Measurements from ENCODE around the genes OR4C3, OR4C12, OR10AG1, OR9G1, SERPING1, CTNND1 and OR9Q1.

DNA sequence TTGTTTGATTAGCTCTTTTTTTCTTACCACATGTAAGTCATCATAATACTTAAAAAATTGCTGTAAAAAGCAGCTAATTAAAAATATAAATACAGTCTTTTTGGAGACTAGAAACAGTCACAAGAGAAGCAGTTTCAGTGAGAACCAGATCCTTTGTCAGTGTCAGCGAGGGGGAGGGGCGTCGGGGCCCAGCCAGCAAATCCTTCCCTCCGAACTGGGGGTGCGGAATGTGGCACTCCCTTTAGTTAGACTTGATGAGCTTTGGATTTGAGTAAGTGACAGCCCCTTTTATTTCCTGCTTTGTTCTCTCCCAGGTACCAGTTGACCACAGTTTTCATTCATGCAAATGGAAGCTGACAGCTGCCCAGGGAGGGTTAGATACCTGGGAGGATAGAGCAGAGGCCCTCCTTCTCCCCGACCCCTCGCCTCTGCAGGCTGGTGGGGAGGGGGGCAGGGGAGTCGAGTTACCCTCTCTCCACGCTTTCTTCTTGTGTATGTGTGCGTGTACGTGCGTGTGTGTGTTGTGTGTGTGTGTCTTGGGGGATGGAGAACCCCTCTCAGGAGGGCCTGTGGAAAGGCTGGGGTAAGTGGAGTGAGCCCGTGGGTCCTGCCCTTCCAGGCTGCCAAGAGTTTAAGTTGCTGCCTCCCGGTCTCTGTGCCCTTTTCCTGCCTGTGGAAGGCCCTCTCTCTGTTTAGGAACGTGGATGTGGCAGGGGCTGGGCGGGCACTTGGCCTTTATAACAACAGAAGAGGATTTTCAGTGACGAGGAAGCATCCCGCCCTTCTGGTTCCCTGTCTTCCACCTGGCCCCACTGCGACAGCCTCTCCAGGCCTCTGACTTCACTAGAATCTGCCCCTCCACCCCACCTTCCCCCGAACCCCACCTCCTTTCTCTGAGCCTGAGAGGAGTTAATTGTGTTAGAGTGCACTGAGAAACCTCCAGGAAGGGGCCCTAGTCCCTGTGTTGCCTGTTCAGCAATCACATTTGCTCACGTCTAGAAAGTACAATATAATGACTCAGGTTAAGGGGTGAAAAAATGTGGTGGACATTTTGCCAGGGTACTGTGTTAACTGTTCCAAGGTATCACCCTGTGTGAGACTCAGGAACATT lies 38.5 kb downstream of the PTPRJ start:
- PRO-cap = bidirectional peak, plus-strand start at position 405 of the sequence, minus-strand start at position 253 of the sequence; bidirectional peak, plus-strand start at position 746 of the sequence, minus-strand start at position 729 of the sequence; bidirectional peak, plus-strand start at position 921 of the sequence, minus-strand start at position 852 of the sequence
- RAMPAGE, long total RNA = no peak

GRCh38 chr11:48020143-48020829 lies 39.9 kb downstream of the PTPRJ start:
- PRO-cap = bidirectional peak, plus-strand start at chr11:48020353, minus-strand start at chr11:48020215; unidirectional peak, plus-strand start at chr11:48020613
- RAMPAGE, long total RNA = no peak

DNA sequence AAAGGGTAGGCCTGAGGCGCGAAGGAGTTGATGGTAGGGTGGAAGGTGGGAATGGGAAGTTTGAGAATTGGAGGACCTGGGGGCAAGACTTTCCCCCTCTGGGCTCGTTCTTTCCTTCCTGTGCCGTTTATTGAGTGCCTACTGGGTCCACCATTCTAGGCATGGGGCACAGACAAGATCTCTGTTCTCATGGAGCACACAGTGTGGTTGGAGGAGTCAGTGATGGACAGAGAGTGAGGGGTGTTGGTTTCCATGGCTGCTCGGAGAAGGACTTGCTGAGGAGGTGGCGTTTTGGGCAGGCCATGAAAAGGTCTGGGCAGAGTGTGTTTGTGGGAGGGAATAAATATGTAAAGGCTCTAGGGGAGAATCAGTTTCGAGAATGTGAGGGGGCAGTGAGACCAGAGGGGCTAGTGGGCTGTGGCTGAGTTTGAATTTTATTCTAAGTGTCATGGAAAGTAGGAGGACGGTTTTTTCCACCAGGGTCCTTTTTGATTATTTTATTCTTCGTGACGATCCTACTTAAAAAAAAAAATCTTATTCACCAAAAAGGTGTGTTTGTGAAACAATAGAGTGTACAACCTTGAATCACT lies 107.8 kb upstream of the OR4B1 start:
- PRO-cap = no peak
- RAMPAGE, long total RNA = no peak

DNA sequence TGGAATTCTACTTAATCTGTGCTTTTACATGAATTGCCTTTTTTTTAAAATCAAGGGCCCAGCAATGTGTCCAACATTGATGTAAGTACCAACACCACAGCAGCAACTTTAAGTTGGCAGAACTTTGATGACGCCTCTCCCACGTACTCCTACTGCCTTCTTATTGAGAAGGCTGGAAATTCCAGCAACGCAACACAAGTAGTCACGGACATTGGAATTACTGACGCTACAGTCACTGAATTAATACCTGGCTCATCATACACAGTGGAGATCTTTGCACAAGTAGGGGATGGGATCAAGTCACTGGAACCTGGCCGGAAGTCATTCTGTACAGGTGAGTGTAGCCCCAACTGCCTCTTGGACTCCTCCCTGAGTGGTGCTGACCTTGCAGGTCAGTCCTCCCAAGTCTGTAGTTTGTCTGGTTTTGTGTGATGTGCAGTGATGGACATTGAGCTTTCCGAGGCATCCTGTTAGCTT lies 79.6 kb upstream of the OR4B1 start:
- PRO-cap = no peak
- RAMPAGE, long total RNA = no peak

DNA sequence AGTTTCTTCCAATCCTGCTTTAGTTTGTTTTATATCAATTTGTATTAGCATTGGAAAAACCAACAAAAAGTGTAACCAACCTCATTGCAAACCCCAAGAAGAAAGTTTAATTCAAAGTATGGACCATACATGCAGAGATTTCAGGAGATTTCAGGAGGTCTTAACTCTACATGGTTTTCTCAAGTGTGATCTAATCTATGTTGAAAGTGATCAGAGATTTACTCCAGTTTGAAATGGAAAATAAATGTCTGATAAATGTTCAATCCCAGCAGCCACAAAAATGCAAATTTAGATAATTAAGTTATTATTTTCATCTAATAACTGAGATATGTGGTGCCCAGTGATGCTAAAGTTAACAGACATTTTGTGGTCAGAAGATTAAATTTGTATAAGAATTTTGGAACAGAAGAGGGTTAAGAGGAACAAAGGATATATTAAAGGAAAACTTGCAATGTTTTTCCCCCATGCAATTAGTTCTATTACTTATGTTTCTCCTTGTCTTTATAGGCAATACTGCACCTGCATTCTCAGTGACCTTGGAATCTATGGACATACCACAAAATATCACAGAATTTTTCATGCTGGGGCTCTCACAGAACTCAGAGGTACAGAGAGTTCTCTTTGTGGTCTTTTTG lies at the start of gene OR4C3:
Gene OR4C3 (plus strand): TSS at position 444 of the 635 bp plus-strand sequence.
- PRO-cap = no peak
- RAMPAGE, long total RNA = no peak

DNA sequence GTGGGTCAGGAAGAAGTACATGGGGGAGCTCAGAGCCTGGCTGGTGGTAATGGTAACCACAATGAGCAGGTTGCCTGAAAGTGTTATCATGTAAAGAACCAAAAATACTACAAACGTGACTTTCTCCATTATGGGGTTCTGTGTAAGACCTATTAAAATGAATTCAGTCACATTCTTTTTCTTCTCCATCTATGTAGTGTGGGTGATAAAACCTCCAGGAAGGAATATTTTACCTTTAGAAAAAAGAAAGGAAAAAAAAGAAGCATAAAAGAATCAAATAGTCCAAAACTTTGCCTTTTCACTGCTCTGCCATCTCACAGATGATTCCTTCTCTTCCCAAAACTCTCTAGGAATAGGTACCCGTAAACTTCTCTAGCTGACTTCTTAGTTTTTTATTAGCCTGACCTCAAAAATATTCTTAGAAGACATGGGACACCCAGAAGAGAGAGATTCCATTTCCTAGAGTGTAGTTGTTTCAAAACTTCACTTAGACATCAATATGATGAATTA lies at the start of gene OR4C12:
Gene OR4C12 (minus strand): TSS at position 223 of the 510 bp plus-strand sequence.
- PRO-cap = no peak
- RAMPAGE, long total RNA = no peak

- PRO-cap = no peak
- RAMPAGE, long total RNA = no peak
These were observed at the start of gene OR10AG1 for GRCh38 chr11:55969888-55970112. Gene OR10AG1, minus strand, starts transcription at chr11:55969945.

- PRO-cap = no peak
- RAMPAGE, long total RNA = no peak
These were observed at the start of gene OR9G1 for GRCh38 chr11:56698678-56699328. Gene OR9G1, plus strand, starts transcription at chr11:56699095.

DNA sequence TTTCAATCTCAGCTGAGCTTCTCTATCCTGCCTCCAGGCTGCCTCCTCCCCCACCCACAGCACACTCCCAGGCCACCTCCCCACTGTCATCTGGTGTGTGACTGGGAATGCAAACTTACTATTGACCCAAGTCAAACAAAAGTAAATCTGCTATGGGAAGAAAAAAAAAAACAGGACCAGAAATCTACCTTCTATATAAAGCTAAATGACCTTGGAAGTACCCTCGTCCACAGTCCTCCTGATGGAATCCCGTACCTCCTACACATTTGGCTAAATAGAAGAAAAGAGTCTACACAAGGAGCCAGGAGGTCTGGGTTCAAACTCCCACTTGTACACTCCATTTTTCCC lies 3.6 kb downstream of the TNKS1BP1 start:
- PRO-cap = no peak
- RAMPAGE, long total RNA = no peak

GRCh38 chr11:57324027-57324780 lies 548 bp downstream of the TNKS1BP1 start:
- PRO-cap = no peak
- RAMPAGE, long total RNA = no peak

- PRO-cap = no peak
- RAMPAGE, long total RNA = no peak
These were observed 1.1 kb upstream of the TNKS1BP1 start for GRCh38 chr11:57325514-57326608.

DNA sequence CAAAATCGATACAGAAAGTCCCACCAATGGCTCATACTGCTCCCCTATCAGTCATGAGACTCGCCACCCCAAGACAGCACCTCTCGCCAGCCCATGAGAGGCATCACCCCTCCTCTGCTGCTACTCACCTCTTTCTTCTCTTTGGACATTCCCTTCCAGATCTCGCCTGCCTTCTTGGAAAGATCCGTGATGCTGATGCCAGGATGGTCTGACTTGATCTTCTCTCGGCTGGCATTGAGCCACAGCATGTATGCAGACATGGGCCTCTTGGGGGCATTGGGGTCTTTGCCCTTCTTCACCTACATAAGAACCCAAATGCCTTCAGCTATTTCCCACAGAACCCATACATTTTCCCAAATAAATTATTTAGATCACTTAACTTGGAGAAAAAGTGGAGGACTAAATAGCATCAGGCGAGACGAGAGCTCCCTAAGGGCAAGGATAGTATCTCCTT lies 2.9 kb upstream of the TNKS1BP1 start:
- PRO-cap = no peak
- RAMPAGE, long total RNA = no peak

DNA sequence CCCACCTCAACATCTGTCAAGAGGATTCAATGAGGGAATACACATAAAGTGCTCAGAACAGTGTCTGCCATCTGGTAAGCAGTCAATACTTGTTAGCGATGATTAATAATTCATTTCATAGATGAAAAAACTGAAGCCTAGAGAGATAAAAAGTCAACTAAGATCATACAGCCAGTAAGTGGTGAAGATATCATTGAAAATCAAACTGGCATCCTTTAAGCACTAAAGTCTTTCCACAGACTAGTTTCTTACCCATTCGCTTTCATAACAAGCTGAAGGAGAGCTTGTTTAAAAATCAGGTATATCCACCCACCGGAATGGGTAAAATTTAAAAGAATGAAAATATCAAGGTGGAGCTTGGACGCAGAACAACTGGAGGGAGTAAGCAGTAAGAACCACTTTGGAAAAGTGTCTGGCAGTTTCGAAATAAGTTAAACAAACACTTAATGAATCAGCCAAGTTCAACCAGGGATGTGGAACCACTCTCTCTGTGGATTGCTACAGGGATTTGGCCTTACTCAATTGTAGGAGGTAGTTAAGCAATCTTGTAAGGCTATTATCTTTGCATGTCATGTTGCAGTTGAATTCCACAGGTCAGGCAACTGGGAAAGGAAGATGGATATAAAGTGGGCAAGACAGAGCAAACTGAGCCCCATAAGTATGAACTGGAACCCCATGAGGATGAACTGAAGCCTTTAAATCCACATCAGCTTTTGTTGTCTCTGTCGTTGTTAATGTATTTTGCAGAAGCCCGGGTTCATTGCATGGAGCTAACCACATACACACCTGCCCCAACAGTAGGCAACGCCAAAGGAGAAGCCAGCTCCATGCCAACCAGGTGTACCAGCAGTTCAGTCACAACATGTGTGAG lies 7.7 kb upstream of the SLC43A3 start:
- PRO-cap = no peak
- RAMPAGE, long total RNA = no peak

- PRO-cap = no peak
- RAMPAGE, long total RNA = no peak
These were observed 13.7 kb downstream of the RTN4RL2 start for GRCh38 chr11:57474084-57474410.

- PRO-cap = no peak
- RAMPAGE, long total RNA = no peak
These were observed 19.6 kb downstream of the SLC43A1 start for GRCh38 chr11:57495903-57496378.

- PRO-cap = no peak
- RAMPAGE, long total RNA = no peak
These were observed 18.0 kb downstream of the SLC43A1 start for GRCh38 chr11:57497252-57498210.

DNA sequence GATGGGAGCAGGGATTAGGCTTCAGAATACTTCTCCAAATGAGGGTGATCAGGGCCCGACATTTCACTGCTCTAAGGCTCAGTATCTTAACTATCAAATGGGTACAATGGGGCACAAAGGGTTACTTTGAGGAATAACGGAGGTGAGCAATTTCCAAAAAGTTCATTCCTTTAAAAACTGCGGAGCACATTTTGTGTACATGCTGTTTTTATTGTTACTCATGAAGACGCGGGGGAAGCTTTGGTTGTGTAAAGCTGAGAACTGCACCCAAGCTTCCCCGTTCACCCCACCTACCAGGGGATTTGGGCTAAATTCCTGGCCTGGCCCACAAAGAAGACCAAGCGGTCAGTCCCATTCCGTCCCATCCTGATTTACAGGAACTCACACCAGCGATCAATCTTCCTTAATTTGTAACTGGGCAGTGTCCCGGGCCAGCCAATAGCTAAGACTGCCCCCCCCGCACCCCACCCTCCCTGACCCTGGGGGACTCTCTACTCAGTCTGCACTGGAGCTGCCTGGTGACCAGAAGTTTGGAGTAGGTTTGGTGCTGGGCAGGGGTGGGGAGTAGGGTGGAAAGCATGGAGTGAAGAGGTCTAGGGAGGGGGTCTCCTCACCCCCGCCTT lies at the start of gene SERPING1:
Gene SERPING1 (plus strand): TSS at position 498 of the 623 bp plus-strand sequence.
- PRO-cap = no peak
- RAMPAGE, long total RNA = no peak

GRCh38 chr11:57742506-57742787 lies 1.2 kb downstream of the SELENOH start:
- PRO-cap = no peak
- RAMPAGE, long total RNA = no peak

GRCh38 chr11:57761163-57762491 lies at the start of gene CTNND1:
Gene CTNND1, plus strand, starts transcription at chr11:57761802.
- PRO-cap = no peak
- RAMPAGE, long total RNA = no peak

GRCh38 chr11:58023678-58023905 lies at the start of gene OR9Q1:
Gene OR9Q1, plus strand, starts transcription at chr11:58023881.
- PRO-cap = no peak
- RAMPAGE, long total RNA = no peak